ENCODE measurements around the genes DBX1, HTATIP2, SLC5A12, BBOX1 and LGR4.

DNA sequence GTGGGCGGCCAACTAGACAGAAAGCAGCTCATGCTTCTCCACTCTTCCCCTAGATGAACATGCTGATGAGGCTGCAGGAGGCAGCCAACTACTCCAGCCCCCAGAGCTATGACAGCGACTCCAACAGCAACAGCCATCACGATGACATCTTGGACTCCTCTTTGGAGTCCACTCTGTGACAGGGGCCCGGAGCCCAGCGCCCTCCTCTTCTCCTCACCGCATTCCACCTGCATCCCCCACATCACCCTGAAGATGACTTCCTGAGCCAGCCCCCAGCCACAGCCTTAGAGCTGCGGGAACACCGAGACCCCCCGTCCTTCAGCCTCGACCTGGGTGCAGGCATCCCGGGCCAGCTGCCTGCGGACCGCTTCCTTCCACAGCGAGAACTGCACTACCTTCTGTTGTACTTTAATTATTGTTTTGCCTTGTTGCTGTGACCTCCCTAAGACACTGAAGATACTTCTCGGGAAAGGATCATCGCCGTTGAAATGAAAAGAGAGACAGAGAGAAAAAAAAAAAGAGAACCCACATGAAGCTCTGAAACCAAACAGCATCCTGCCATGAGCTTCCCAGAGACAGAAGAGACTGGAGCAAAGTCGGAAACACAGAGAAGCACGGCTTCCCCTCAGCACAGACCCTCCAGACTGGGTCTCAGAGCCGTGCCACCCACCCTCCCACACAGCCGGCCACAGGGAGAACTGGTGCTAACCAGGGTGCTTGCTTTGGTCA is 42.0 kb downstream of the DBX1 start:
- PRO-cap: no peak
- RAMPAGE, long total RNA, 4 experiments: no peak in any of the 4 experiments

DNA sequence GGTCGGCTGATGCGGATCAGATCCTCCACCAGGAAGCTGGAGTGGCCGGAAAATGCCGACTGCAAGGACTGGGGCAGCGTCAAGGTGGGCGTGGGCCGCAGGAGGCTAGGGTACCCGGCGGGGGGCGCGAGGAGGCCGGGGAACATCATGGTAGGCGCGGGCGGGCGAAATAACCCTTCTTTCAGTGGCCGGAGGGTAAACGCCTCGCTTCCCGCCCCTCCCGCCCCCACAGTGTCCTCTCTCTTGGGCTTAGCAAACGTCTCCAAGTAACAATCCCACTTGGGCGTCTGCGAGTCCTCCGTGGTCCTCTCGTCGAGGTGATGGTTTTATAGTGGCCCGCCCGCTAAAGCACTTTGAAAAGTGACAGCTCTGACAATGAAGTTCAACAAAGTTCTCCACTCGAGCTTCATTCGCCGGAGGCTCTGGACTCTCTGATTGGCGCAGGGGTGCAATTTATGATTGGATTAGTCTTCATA is at the start of gene DBX1:
Gene DBX1, minus strand, starts transcription at position 300 of the 476 bp plus-strand sequence.
- PRO-cap: no peak
- RAMPAGE, long total RNA, 4 experiments: no peak in any of the 4 experiments

DNA sequence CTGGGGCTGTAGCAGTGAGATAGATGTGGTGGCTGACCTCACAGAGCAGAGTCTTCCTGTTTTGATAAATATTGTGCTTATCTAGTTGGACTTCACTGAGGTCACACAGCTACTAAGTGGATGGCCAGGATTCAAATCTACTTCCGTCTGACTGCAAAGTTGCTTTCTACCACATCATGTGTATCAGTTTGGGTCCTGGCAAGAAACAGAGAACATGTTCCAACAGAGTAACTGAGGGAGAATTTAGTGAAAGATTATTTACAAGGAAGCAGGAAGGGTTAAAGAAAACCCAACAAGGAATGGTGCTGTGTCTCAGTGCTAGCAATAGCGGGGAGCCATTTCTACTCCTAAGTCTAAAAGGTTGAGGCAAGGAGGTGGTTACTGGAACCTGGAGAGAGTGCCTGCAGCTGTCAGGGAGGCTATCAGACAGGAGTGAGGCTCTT is 6.2 kb upstream of the HTATIP2 start:
- PRO-cap: no peak
- RAMPAGE, long total RNA, 4 experiments: no peak in any of the 4 experiments

DNA sequence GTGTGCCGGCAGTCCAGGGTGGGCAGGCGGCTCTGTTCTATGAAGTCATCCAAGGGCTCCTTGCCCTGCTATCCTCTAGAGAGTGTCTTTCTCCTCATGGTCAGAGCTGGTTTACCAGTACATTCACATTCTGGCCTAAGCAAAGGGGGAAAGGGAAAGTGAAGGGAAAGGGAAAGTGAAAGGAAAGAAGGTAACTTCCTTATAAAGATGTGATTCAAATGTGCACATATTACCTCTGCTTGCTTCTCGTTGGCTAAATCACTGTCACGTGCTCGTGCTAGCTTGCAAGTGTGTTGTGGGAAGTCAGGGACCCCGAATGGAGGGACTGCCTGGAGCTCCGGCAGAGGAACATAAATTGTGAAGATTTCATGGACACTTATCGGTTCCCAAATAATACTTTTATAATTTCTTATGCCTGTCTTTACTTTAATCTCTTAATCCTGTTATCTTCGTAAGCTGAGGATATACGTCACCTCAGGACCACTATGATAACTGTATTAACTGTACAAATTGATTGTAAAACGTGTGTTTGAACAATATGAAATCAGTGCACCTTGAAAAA is 2.7 kb upstream of the HTATIP2 start:
- PRO-cap: no peak
- RAMPAGE, long total RNA, 4 experiments: no peak in any of the 4 experiments

- PRO-cap: unidirectional peak, plus-strand start at chr11:20363725
- RAMPAGE, long total RNA, 4 experiments: start-site peak on the plus strand in 4 of 4 experiments, at chr11:20363711-20364193 at its widest, 8 to 73 reads per replicate
Measured at GRCh38 chr11:20363423-20364730, at the start of gene HTATIP2. TSS of gene HTATIP2 (plus strand) at chr11:20363714.

DNA sequence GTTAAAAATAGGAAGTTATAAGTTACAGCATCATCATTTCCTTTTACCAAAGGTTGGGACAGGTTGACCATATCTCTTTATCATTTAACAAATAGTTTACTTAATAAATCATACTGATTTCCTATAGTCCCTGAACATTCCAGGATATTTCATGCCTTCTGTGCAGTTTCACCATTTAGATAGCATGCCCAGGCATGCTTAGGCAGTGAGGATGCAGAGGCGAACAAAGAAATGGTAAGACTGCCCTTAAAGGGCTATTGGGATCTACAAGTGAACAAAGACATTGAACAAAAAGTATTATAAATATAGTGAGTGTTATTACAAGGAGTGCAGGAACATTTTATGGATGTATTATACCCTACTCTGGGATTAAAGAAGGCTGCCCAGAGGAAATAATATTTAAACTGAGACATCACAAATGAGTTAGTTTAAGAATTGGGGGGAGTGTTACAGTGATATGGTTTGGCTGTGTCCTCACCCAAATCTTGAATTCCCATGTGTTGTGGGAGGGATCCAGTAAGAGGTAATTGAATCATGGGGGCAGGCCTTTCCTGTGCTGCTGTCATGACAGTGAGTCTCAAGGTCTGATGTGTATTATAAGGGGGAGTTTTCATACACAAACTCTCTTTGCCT is 96.6 kb downstream of the PRMT3 start:
- PRO-cap: no peak
- RAMPAGE, long total RNA, 4 experiments: no peak in any of the 4 experiments

GRCh38 chr11:21476810-21477009 is 716.2 kb upstream of the ANO5 start:
- PRO-cap: no peak
- RAMPAGE, long total RNA, 4 experiments: no peak in any of the 4 experiments

DNA sequence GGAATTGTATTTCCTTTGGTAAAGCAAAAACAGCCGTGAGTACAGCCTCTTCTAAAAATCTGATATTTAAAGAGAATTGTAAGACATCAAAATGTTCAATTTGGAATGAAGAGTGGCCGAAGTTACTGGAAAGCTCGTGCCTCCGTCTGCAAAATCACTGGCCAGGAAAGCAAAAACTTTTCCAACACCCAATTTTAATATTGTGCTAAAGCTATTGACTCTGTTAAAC is 303 bp upstream of the GAS2 start:
- PRO-cap: no peak
- RAMPAGE, long total RNA, 4 experiments: no peak in any of the 4 experiments

DNA sequence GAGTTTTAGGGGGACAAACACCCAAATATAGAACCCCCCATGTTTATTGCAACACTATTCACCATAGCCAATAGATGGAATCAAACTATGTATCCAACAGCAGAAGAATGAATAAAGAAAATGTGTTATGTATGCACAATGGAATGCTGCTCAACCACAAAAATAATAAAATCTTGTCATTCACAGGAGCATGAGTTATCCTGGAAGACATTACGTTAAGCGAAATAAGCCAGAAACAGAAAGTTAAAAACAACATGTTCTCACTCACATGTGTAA is 908.2 kb upstream of the ANO3 start:
- PRO-cap: no peak
- RAMPAGE, long total RNA, 4 experiments: no peak in any of the 4 experiments

DNA sequence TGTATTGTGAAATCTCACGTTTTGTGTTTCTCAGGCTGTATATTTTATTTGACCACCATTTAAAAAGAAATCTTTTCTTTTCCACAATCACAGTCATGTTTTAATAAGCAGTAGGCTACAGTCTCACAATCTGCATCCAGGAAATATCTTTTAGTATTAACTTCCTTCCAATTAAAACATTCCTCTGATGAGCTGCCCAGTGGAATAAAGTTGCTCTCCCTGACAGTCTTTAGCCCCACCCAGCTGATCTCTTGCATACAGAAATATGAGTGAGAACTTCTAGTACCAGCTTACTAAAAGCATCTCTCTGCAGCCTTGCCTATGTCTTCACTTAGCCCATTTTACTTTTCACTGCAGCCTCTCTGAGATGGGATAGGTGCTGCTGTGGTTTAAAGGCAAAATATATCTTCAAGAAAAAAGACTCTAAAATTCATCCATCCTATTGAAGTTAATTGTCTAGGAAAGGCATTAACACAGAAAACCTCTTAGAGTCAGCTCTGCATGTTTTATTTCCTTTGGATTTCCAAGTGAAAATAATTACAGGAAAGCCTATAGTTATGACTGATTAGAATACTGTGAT is 143.3 kb upstream of the ANO3 start:
- PRO-cap: no peak
- RAMPAGE, long total RNA, 4 experiments: no peak in any of the 4 experiments

GRCh38 chr11:26522987-26523493 is 49.0 kb downstream of the MUC15 start:
- PRO-cap: no peak
- RAMPAGE, long total RNA, 4 experiments: no peak in any of the 4 experiments

- PRO-cap: no peak
- RAMPAGE, long total RNA, 4 experiments: no peak in any of the 4 experiments
Measured at GRCh38 chr11:26721819-26722383, at the start of gene SLC5A12. TSS of gene SLC5A12 (minus strand) at chr11:26722060.

DNA sequence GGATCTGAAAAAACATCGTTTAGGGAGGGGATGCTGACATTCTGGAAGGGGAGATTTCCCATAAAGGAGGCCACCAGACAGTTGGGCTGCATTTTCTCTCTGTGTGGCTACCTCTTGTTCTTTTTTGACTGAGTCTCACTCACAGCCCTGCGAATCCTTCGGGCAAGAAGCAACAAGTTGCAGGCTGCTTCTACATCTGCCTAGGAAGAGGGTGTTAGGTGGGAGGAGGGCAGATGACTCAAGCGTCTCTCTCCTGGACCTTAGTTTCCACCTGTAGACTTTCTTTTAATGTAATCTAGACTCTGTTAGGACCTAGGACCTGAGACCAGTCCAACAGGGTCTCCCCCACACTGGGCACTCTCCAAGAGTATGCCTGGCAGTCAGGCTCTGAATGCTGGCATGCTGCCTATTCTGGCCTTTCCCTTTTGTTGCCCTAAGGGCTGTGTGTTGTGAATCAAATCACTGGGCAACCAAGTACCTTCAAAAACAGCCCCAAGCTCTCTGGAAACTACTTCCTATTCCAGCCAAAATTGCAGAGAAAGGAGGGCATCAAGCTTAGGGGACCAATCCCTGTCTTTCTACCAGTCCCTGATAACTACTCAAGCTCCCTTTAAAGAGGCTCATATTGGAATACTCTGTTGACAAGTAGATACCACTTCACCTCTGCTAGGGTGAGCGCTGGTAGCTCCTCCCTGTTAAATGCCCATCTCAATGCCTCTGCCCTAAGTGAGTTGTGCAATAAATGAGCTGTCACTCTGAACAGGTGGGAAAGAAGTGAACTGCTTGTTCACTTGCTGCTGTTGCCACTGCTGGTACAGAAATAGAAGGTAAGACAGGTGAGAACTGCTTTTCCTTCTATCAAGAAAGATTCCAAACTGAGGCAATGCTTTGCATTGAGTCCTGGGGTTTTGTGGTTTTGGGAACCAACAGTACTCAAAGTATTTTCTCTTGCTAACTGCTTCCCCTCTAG is at the start of gene BBOX1:
Gene BBOX1, plus strand, starts transcription at position 623 of the 970 bp plus-strand sequence.
- PRO-cap: no peak
- RAMPAGE, long total RNA, 4 experiments: no peak in any of the 4 experiments

DNA sequence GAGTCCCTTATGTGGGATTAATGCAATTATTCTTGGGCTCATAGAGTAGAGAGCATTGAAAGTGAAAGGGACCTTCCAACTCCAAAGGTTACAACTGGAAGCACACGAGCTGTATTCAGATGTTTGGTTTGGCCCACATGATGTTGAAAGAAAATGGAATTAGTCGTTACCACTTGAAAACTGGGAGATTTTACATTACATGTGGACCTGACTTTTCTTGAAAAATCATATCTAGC is 53.6 kb downstream of the BBOX1 start:
- PRO-cap: no peak
- RAMPAGE, long total RNA, 4 experiments: no peak in any of the 4 experiments

GRCh38 chr11:27201783-27202459 is 161.1 kb downstream of the CCDC34 start:
- PRO-cap: no peak
- RAMPAGE, long total RNA, 4 experiments: no peak in any of the 4 experiments

GRCh38 chr11:27472369-27473341 is at the start of gene LGR4:
TSS of gene LGR4 (minus strand) at chr11:27472790.
- PRO-cap: bidirectional peak, plus-strand start at chr11:27472964, minus-strand start at chr11:27472771
- RAMPAGE, long total RNA, 4 experiments: no peak in any of the 4 experiments

GRCh38 chr11:28158717-28159701 is 50.8 kb downstream of the METTL15 start:
- PRO-cap: no peak
- RAMPAGE, long total RNA, 4 experiments: start-site peak on the plus strand in 1 of 4 experiments, at chr11:28159137-28159273 at its widest, 16 reads per replicate

GRCh38 chr11:28833546-28834249 is 725.5 kb downstream of the METTL15 start:
- PRO-cap: no peak
- RAMPAGE, long total RNA, 4 experiments: no peak in any of the 4 experiments

GRCh38 chr11:32005904-32006431 is 84.9 kb upstream of the RCN1 start:
- PRO-cap: no peak
- RAMPAGE, long total RNA, 4 experiments: no peak in any of the 4 experiments

- PRO-cap: no peak
- RAMPAGE, long total RNA, 4 experiments: no peak in any of the 4 experiments
Measured at GRCh38 chr11:32096870-32097496, 6.1 kb downstream of the RCN1 start.